Metastatic Lung Carcinoma in the Adrenal Gland (tissue), 1 donor: ENCODE measurements around the gene ATP8A1.

GRCh38 chr4:40970241-40971239, 220.8 kb downstream of the NSUN7 start:
- PRO-cap: no peak

- PRO-cap: no peak
These were observed 12.2 kb downstream of the APBB2 start for GRCh38 chr4:41202193-41202560.

DNA sequence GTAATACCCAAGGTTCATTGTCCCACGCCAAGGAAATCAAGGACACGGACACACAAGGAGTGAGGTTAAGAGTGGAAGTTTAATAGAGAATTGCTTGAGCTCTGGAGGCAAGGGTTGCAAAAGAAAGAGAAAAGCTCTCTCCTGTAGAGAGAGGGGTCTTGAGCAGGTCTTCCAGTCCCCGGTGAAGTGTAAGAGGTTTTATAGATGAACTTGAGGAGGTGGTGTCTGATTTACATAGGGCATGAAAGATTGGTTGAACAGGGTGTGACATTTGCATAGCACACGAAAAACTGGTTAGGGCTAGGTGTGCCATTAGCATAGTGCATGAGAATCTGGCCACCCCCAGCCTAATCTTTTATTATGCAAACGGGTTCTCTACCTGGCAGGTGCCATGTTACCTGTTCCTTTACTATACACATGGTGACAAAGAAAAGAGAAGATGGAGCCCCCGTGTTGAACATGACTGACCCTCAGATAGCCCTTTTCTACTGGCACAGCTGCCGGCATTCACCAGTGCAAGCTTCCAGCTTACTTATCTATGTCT, 71.0 kb downstream of the UCHL1 start:
- PRO-cap: no peak

GRCh38 chr4:41360235-41361175, 103.8 kb downstream of the UCHL1 start:
- PRO-cap: bidirectional peak, plus-strand start at chr4:41360299, minus-strand start at chr4:41360335; bidirectional peak, plus-strand start at chr4:41360807, minus-strand start at chr4:41360701

DNA sequence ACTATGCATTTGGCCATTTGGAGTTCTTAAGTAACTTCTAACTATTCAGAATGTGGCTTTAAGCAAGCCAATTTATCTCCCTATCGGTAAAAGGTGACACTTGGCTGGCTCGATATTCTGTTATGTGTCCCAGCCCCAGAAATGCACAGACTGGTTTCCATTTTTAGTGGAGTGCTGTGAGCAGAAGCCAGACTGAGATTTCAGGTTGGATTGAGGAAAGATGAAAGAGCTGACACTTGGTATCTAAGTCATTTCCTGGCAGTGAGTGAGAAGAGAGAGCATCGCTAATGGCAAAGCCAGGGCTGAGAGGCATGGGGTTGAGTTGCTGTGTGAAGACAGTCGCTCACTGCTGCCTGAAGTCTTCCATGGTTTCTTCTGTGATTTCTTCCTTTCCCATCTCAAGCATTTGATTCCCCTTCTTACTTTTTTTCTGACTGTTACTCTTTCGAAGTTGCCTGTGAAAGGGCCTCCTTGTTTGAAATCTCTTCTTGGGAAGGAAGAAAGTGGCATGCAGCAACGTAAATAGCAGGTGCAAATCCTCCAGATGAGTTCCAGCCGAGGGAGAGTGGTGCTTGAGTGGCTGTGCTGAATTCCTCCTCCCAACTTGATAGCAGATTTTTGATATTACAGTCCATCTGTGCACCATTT, 109.3 kb upstream of the LIMCH1 start:
- PRO-cap: no peak

GRCh38 chr4:41612475-41613238, 74.7 kb downstream of the LIMCH1 start:
- PRO-cap: no peak

DNA sequence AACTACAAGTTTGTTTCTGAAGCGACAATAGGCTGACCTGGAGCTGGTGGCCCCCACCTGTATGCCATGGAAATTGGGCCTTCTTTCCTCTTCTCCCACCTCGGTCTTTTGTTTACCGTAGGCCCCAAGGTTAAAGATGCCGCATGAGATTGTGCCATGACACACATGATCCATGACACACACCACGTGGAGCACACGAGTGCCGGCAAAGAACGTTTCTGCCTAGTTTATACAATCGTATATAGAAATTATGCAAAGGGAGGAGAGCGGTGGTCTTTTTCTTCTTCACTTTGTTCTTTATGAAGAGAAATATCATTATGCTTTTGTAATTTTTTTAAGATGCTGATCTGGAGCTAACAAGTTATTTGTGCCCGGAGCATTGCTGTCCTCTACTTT, 473 bp downstream of the TMEM33 start:
- PRO-cap: no peak

GRCh38 chr4:42025057-42025397, 34.7 kb downstream of the SLC30A9 start:
- PRO-cap: no peak

GRCh38 chr4:42632687-42632990, 24.3 kb downstream of the ATP8A1 start:
- PRO-cap: no peak

GRCh38 chr4:42641826-42642326, 15.0 kb downstream of the ATP8A1 start:
- PRO-cap: no peak

GRCh38 chr4:42655670-42656757, 891 bp downstream of the ATP8A1 start:
- PRO-cap: no peak

DNA sequence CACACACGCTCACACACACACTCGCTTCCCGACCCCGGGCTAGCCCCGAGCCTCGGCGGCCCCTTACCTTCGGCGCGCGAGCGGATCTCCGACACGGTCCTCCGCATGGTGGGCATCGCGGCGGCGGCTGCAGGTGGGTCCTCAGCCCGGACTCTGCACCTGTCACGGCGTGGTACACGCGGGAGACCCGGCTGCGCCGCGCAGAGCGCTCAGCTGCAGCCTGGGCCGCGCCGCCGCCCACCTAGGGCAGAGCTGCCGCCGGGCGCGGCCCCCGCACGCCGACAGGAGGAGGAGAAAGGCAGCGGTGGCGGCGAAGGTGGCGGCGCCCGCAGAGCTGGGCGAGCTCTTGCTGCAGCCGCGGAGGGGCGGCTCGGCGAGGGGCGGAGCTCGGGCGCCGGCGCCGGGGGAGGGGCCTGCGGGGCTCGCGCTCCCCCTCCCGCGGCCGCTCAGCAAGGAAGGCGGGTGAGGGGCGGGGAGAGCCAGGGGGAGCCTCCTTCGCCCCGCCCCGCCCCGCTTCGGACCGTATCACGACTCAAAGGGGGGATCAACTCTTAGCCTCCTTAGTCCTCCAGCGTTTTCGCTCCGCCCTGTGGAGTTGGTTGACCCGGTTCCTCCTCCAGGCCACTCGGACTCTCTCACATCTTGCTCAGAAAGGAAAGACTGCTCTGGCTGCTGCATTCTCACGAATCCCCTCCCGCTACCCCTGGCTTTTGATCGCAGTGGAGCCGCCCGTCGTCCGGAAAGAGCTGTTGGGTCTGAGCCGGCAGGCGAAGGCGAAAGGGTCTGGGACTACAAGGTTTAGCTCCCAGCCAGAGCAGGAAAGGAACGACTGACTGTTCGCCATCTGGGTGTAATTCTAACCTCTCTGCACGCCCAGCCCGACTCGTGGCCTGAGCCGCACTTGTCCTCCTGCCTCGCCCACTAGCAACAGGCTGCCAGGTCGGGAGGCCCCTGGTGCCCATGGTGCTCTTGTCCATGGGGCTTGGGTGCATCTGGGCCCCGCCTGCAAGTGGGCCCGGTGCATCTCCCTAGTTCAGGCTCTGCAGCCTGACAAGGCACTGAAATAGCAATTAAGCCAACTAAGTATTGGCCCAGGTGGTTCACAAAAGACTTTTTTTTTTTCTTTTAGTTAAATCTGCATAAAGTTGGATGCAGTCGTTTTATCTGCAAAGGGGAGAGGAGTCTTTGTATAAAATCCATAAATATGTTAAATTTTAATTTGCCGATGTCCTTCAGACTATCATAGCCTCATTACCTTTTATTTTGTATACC, at the start of gene ATP8A1:
Gene ATP8A1, minus strand, starts transcription at position 348 of the 1,272 bp plus-strand sequence.
- PRO-cap: bidirectional peak, plus-strand start at position 649 of the sequence, minus-strand start at position 336 of the sequence; unidirectional peak, plus-strand start at position 770 of the sequence

- PRO-cap: no peak
These were observed 985 bp downstream of the KCTD8 start for GRCh38 chr4:44447216-44448432.

GRCh38 chr4:47577709-47578335, 92.7 kb downstream of the ATP10D start:
- PRO-cap: no peak

- PRO-cap: no peak
These were observed 158.0 kb downstream of the ATP10D start for GRCh38 chr4:47643080-47643441.

DNA sequence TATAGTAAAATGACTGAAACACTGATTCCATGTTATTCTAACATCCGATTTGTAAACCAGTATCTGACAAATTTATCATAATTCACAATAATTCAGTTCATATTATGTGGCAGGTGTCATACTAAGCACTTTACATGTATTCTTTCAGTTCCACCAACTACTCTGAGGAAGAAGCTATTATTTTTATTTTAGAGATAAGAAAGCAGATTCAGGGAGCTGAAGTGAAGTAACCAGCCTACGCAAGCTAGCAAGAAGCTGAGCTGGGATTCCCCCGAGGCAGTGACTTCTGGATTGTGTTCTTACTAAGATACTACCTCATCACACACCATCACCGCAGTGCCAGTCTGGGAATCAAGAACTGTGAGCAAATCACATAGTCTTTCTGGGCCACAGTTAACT, 1.2 kb upstream of the CORIN start:
- PRO-cap: no peak

DNA sequence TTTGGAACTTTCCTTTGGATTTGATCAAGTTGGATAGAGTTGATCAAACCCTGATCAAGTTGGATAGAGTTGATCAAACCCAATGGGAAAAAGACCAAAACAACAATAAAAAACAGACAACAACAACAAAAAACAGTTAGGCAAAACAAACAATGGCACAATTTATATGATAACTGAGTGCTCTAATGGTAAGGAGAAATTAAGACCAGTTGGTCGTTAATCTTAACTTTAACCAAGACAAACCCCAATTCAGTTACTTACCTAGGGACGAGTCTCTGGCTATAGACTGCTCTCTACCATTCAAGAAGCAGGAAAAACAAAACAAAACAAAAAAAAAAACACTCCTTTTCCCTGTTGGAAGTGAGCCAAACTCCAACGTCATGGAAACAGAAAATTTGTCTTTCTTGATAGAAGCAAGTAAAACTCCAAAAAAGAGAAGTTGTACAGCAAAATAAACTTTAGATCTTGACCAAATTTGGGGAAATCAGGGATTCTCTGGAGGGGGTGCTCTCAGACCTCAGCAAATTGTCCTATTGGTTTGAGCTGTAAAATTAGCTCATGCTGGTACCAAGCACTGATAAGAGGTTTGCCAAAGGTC, 3.8 kb downstream of the CNGA1 start:
- PRO-cap: no peak

GRCh38 chr4:48193473-48194008, 59.5 kb upstream of the TXK start:
- PRO-cap: no peak

GRCh38 chr4:48342499-48342874, 1.2 kb downstream of the SLAIN2 start:
- PRO-cap: no peak

- PRO-cap: no peak
These were observed 38.2 kb downstream of the SLAIN2 start for GRCh38 chr4:48379521-48380033.